ENCODE data around the genes KLK11, CLDND2, SIGLEC8 and ZNF613.

DNA sequence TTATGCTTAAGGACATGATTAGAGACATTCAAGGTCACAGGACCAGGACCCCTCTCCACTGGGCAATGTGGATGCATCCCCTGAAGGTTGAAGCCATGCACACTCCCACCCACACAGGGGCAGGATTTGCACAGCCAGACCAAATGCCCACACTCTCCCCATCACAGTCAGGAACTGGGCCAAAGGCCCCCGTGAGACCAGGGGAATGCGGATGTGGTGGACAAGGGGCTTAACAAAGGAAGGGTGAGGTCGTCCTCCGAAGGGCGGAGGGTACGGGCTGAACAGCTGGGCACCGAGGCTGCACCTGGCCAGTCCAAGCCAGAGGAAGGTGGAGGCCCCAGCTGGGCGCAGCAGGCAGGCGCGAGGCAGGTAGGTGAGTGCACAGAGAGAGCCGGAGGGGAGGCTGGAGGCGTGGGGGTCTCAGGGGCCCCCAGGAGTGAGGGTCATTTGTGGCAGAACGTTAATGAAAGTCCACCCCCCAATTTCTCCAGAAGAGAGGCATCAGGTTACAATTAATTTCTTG is 3.1 kb downstream of the KLK15 start:
- PRO-cap = no peak

- PRO-cap = no peak
These were observed 786 bp upstream of the KLK4 start for GRCh38 chr19:50911955-50912407.

DNA sequence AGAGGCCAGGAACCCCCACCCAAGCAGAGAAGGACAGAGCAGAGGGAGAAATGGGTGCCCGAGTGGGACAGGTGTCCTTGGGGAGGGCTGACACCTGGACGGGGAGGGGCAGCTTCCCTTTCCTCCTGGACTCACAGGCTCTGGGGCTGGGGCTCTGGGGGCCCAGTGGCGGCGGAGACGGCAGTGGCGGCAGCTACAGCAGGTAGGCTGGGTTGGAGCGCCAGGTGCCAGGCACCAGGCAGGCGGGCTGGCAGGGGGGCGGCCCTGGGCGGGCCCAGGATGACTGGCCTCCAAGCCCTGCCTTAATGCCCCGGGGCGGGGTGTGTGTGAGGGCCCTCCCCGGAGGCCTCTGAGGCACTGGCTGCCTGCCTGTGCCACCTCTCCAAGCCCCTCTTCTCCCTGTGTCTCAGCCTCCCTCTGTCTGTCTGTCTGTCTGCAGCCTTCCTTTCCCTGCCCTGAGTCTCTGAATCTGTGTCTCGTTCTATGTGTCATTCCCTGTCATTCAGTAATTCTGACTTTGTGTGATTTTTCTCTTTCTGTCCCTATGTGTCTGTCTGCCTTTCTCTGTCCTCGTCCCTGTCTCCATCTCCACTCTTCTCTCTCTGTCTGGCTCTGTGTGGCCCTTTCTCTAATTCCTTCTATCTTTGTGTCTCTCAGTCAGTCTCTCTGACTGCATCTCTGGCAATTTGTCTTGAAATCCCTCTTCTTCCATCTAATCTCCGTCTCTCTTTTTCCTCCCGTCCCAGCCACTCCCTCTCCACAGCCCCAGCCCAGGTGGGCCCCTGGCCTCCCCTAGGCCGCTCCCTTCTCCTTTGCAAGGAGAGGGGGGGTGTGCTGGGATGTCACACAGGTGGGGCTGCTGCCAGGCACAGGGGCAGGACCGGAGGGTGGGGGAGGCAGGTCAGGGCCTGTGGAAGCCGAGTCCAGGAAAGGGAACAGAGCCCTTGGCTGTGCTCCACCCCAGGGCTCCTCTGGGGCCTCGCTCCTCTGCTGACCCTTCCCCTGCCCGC is at the start of gene KLK11:
Gene KLK11 (minus strand): TSS at position 214 of the 1,010 bp plus-strand sequence.
- PRO-cap = no peak

- PRO-cap = no peak
These were observed 4.3 kb upstream of the KLK13 start for GRCh38 chr19:51069192-51069682.

GRCh38 chr19:51325324-51325993 is 14.0 kb downstream of the IGLON5 start:
- PRO-cap = no peak

- PRO-cap = no peak
These were observed 5.6 kb upstream of the VSIG10L start for GRCh38 chr19:51347448-51347978.

DNA sequence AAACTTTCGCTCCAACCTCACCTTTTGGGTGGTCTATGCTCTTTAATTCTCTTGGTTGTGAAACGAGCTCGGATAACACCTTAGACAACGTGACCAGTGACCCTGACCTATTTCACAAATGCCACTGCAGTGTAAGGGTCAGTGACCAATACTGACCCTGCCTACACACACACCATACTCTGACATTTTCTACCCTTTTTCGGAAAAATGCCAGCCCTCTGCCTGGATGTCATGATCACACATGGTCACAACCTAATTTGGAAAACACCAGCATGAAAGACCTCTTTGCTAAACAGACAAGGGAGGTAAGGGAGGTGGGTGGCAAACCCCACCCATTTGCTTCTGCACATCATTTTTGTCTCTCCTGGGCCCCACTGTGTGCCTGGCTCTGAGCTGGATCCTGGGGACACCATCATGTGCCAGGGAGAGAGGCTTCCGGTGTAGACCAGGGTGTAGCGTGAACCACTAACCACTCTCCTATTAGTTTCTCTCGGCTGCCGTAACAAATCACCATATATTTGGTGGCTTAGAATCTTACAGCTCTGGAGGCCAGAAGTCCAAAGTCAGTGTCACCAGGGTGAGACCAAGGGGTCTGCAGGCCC is 9.9 kb downstream of the ETFB start:
- PRO-cap = no peak

DNA sequence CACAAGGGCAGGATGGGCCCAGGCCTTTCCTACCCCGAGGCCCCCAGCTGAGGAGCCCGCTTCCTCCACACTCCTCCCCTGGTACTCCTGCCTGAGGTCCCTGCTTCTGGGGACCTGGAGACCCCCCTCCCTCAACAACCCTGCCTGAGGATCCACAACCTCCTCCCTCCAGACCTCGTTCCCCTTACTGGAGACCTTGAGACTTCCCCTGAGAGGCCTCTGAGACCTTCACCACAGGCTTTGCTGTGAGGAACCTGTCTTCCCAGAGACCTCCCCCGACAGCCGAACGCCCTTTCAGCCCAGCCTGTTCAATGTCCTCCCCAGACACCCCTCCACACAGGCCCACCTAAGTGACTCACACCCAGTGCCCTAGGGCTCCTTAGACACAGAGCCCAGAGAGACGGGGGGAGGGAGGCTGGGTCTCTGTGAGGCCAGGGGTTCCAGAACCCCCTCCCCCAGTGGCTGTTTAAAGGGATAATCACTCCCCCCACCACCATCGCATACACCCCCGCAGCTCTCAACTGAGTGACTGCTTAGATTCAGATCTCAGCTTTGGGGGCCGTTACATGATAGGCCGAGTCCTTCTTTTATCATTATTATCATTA is at the start of gene CLDND2:
Gene CLDND2 (minus strand): TSS at position 402 of the 605 bp plus-strand sequence.
- PRO-cap = no peak

DNA sequence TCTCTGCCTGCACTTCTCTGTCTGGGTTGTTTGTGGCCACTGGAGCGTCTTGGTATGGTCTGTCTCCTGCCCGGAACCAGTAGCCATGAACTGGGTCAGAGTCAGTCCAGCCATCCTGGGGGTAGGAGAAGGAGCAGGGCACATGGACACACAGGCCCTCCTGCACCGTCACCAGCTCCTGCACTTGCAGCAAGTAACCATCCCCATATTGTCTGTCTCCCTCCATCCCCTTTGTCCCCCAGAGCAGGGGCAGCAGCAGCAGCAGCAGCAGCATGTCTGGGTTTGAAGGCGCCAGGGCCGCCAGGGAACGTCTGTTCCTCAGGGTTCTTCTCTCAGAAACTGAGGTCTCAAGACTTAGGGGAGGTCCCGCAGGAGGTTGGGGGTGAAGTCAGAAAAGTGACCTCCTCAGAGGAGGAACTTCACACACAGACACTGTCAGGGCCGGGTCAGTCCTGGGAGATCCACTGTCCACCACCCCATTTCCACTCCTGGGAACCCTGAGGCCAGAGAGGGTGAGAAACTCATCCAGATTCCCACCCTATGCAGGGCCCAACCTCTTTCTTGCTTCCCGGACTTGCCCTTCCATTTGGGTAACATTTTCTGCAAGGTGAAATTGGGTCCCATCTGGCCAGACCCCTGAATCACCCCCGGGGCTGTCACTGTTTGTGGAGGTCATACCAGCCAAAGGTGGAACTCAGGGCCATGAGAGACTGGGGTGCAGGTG is at the start of gene SIGLEC8:
Gene SIGLEC8 (minus strand): TSS at position 341 of the 724 bp plus-strand sequence.
- PRO-cap = no peak

DNA sequence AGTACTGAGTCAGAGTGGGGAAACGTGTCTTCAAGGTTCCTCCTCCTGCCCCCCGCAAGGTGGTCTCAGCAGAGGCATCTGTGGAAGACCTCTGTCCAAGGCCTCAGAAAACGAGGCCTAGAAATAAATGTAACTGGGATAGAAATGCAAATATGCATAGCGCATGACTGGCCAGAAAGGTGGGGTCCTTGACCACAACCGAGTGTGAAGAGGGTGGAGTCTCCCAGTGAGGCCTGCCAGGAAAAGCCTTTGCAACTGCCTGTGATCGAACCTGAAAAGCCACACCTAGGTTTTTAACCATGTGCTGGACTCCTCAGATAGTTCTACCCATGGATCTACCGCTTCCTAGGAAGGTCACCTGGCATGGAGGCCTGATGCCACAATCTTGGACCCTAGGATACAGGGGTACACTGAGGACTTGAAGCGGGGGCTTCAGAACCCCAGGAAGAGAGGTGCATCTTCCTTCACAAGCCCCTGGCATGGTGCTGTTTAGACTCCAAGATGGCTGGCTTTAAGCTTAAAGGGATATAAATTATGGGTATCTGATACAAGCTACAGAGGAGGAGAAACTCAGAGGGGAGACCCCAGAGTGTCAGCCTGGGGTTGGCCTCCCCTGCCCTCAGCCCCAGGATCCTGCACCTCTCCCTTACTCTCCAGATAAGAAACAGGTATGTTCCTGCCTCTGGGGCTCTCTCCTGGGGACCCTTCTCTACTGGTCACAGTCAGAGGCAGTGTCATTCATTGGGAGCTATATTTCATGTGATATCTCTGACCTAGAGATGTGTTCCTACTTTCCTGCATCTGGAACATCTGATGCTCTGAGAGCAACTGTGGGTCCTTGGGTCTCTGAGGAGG is 18.3 kb upstream of the SIGLEC6 start:
- PRO-cap = no peak

GRCh38 chr19:51587136-51588046 is 16.3 kb downstream of the ZNF175 start:
- PRO-cap = no peak

- PRO-cap = no peak
These were observed 22.3 kb downstream of the ZNF175 start for GRCh38 chr19:51593361-51593779.

DNA sequence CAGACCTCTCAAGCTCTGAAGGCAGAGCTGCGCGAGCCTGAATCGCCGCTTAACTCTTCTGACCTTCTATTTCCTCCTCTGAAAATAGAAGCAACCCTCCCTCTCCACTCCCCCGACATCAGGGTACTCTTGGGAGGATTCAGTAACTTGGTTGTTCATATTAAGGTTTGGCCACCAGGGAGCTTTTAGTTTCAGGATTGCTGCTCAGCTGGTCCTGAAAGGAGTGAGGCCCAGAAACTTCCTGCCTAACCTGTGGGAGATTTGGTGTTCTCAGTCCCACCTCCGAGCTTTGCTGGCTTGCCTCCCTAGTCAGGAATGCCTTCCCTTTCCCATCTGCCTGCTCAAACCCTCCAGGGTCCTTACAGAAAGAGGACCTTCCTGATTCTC is 27.7 kb downstream of the SIGLEC5 start:
- PRO-cap = no peak

- PRO-cap = no peak
These were observed 1.8 kb downstream of the SIGLEC14 start for GRCh38 chr19:51644605-51645351.

- PRO-cap = bidirectional peak, plus-strand start at chr19:51704011, minus-strand start at chr19:51703897; bidirectional peak, plus-strand start at chr19:51704321, minus-strand start at chr19:51704182
These were observed 10.7 kb downstream of the SPACA6 start for GRCh38 chr19:51703567-51704454.

DNA sequence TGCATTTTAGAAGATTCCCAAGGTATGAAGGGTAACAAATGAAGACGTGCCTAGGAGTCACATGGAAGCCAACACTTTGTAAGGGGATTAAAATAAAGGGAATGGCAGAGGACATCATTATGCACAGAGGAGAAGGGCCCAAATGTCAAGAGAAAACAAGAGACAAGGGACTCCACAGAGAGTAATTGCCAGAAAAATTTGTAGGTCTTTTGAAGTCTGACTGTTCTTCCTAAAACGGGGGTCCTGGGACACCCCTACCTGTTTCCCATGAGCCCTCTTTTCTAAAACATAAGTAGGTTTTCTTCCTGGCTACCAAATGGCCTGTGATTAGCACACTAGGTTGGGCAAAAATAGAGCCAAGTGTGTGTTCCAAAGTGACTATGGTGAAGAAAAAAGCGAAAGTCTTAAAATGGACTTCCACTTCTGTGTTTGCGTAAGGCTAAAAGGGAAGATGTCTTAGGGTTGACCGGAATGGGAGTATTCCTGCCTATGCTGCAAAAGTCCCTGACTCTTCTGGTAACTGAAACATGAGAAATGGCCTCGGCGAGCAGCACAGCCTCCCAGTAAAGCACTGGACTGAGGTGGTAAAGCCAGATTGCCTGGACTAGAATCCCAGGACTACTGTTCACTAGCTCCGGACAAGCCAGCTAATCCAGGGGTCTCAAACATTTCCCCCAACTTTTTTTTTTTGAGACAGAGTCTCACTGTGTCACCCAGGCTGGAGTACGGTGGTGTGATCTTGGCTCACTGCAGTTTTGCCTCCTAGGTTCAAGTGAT is 2.4 kb upstream of the FPR1 start:
- PRO-cap = no peak

GRCh38 chr19:51796068-51796955 is 1.4 kb downstream of the FPR3 start:
- PRO-cap = unidirectional peak, plus-strand start at chr19:51796298

GRCh38 chr19:51800302-51800984 is 5.5 kb downstream of the FPR3 start:
- PRO-cap = no peak

DNA sequence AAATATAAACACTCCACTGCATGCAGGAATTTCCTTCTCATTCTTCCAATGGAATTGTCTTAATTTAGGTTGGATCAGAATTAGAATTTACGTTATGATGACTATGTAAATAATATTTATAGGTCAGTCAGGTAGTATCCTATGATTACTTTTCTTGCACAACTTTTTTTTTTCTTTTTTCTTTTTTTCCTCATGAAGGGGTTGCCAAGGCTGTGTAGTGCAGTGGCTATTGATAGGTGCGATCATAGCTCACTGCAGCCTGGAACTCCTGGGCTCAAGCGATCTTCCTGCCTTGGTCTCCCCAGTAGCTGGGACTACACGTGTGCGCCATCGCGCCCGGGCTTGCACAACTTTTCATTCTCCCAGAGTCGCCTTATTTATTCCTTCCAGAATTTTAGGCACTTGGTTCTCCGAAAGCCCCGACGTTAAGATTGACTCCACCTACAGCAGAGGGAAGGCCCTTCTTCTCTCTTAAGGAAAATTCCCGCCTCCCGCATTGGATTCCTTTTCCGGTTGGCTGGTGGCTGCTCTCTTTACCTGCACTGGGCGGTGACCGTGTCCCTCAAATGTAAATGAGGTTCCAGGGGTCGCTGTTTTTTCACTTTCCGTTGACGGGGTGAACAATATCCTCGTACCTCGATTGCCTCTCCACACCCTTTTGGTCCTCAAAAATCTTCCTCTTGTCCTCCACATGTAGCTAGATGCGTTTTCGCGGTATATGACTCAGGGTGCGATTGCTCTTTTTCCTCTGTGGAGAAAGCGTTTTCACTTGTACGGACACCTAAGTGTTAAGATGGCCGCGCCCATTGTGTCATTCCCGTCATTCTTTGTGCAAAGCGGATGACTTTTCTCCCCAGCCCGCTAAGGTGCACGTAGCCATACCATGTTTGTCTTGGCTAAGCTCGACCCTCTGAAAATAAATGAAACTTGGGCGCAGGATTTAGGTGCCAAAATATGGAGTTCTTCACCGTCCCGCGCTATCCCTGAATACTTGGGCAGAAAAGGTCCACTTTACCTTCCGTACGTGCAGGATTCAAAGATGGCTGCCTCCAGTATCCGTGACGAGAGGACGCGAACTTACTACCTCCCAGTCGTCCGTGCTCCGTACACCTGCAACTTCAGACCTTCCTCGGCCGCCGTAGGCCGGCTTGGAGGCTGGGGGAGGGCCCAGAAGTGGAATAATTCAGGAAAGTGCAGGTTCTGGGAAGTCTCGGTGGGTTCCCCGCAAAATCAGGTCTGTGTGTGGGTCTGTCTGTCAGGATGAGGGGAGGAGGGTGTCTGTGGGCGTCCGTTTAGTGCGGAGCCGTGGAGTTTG is at the start of gene ZNF613:
Gene ZNF613 (plus strand): TSS at position 1,166 of the 1,315 bp plus-strand sequence.
- PRO-cap = unidirectional peak, plus-strand start at position 1,153 of the sequence

- PRO-cap = no peak
These were observed 779 bp downstream of the ZNF841 start for GRCh38 chr19:52094436-52095536.

All from Metastatic Lung Carcinoma in the Adrenal Gland (tissue), 1 donor.